ENCODE measurements around a stretch of chr1.

GRCh38 chr1:202349610-202350050 lies 1.1 kb downstream of the PPP1R12B start:
- PRO-cap, result no peak
- RAMPAGE, long total RNA, result no peak

GRCh38 chr1:202858293-202858836 lies 30.6 kb downstream of the RABIF start:
- PRO-cap, result no peak
- RAMPAGE, long total RNA, result no peak

- PRO-cap, result no peak
- RAMPAGE, long total RNA, result no peak
Measured at GRCh38 chr1:202865304-202865692, 23.7 kb downstream of the RABIF start.

GRCh38 chr1:202888267-202888966 lies 532 bp downstream of the RABIF start:
- PRO-cap, result bidirectional peak, plus-strand start at chr1:202888905, minus-strand start at chr1:202888768
- RAMPAGE, long total RNA, result no peak

- PRO-cap, result no peak
- RAMPAGE, long total RNA, result no peak
Measured at GRCh38 chr1:202890454-202890861, 1.5 kb upstream of the RABIF start.

GRCh38 chr1:203029085-203029752 lies 2.9 kb downstream of the PPFIA4 start:
- PRO-cap, result no peak
- RAMPAGE, long total RNA, result no peak

DNA sequence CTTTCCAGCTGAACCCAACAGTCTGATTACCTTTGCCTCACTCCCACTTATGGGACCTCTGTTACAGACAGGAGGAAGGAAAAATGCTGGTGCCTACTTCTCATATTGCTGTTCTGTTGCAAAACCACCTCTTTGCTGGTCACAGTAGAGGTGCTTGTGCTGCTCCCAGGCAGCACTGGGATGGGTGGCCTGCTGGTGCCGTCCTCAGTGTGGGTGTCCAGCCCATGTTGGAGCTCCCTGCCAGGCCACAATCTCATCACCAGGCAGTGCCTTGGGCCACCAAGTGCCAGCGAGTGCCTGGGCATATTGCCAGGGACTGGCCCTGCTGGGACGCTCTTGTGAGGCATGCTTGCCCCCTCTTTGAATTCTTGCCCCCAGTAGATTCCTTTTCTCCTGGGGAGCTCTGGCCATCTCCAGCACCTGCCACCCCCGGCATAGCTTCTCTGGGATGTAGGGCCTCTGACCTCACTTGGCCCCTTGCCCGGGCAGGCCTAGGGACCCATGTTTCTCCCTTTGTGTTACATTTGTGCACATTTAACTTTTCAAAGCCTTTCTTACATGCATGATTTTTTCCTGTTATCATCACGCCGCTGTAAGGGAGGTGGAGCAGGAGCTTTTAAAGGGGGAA lies 2.3 kb downstream of the ADORA1 start:
- PRO-cap, result no peak
- RAMPAGE, long total RNA, result no peak

GRCh38 chr1:203273909-203274364 lies 31.4 kb upstream of the BTG2 start:
- PRO-cap, result bidirectional peak, plus-strand start at chr1:203274150, minus-strand start at chr1:203274047
- RAMPAGE, long total RNA, result no peak

DNA sequence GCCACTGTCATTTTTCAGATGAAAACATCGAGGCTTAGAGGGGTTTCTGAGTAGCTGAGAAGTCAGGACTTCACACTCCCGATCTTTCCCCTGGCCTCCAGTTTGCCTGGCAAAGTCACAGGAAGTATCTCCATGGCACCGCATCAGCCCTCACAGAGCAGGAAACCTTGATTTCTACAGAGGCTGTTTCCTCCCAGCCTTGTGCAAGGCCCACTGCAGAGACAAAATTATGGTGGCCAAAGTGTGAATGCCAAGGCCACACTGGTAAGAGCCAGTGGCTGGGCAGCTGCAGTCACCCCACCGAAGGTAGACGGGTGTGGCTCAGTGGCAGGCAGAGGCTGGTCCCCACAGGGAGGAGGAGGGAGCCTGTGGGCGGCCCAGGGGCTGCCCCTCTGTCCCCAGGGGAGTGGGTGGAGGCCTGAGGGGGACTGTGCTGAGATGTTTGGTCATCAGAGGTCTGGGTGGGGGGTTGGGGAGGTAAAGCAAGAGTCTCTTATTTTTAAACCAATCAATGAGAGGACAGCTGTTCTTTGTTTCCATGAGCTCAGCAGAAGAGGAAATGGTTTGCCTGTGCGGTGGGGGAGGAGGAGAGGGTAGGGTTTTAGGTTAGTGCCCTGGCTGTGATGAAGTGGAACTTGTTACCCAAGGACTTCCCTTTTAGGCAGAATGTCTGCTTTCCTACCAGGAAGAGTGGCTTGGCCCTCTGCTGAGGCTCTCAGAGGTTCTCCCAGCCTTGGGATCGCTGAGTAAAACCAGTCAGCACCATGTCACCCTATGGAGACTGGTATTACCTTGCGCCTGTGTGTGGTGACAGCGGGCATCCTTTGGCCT lies 18.1 kb upstream of the BTG2 start:
- PRO-cap, result unidirectional peak, minus-strand start at position 231 of the sequence; bidirectional peak, plus-strand start at position 604 of the sequence, minus-strand start at position 318 of the sequence
- RAMPAGE, long total RNA, result start-site peak on the minus strand centred at position 294 of the sequence, 65 bp wide, 200 and 32 reads in 2 replicates

GRCh38 chr1:203289120-203290167 lies 15.9 kb upstream of the BTG2 start:
- PRO-cap, result bidirectional peak, plus-strand start at chr1:203289729, minus-strand start at chr1:203289583; bidirectional peak, plus-strand start at chr1:203289847, minus-strand start at chr1:203289878
- RAMPAGE, long total RNA, result start-site peak on the plus strand at chr1:203289744-203289794, 65 and 13 reads in 2 replicates

GRCh38 chr1:203291047-203292025 lies 14.0 kb upstream of the BTG2 start:
- PRO-cap, result no peak
- RAMPAGE, long total RNA, result no peak

DNA sequence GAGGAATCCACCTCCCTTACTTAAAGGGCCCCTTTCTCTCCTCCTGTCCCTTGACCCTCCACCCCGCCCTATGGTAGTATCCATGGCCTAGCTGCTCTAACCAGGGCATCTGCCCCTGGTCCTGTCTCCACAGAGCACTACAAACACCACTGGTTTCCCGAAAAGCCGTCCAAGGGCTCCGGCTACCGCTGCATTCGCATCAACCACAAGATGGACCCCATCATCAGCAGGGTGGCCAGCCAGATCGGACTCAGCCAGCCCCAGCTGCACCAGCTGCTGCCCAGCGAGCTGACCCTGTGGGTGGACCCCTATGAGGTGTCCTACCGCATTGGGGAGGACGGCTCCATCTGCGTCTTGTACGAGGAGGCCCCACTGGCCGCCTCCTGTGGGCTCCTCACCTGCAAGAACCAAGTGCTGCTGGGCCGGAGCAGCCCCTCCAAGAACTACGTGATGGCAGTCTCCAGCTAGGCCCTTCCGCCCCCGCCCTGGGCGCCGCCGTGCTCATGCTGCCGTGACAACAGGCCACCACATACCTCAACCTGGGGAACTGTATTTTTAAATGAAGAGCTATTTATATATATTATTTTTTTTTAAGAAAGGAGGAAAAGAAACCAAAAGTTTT lies 1.8 kb downstream of the BTG2 start:
- PRO-cap, result bidirectional peak, plus-strand start at position 443 of the sequence, minus-strand start at position 416 of the sequence
- RAMPAGE, long total RNA, result no peak

DNA sequence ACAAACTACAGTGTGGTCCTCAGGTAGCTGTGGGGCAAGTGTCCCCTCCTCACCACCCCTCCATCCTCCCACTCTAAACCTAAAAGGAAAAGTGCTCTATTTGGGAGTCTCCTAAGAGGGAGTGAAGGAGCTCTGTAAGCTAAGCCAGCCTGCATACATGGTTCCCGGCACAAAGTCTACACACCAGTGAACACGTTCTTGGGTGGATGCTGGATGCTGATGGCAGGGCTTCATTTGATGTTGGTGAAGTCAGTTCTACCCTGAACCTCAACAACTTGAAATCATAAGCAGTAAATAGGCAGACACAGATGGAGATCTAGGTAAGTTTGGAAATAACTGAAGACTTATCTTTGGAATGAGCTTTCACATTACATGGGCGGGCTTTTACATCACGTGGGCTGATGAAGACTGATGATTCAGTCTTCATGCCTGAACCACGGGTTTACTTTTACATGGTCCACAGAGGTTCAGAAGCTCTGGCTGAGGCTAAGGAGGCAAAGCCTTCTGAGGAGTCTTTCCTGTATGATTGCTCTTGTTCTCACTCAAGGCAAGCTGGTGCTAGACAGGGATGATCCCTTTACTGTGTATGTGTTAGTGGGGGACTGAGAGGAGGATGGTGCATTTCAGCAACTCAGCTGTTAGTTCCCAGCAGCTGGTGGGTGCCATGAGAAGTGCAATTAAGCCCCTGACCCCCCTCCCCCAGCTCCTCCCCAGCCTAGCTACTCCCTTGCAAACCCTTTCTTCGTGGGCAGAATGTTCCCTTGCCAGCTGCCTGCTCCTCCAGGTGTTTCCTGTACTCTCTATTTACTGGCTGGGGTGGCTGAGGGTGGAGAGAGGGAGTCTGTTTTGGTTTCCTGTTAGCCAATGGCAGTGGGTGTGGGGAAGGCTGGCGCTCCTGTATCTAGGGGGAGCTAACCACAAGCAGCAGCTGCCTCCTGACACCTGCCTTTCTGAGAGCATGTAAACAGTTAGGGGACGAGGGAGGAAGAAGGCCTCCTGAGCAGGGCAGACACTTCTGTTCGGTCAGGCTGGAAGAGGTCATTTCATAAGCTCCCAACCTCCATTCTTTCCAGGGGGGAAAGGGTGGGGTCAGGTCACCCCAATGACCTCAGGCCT lies 15.3 kb downstream of the BTG2 start:
- PRO-cap, result unidirectional peak, plus-strand start at position 470 of the sequence; bidirectional peak, plus-strand start at position 963 of the sequence, minus-strand start at position 615 of the sequence
- RAMPAGE, long total RNA, result no peak

- PRO-cap, result no peak
- RAMPAGE, long total RNA, result no peak
Measured at GRCh38 chr1:203324567-203324941, 19.2 kb downstream of the BTG2 start.

DNA sequence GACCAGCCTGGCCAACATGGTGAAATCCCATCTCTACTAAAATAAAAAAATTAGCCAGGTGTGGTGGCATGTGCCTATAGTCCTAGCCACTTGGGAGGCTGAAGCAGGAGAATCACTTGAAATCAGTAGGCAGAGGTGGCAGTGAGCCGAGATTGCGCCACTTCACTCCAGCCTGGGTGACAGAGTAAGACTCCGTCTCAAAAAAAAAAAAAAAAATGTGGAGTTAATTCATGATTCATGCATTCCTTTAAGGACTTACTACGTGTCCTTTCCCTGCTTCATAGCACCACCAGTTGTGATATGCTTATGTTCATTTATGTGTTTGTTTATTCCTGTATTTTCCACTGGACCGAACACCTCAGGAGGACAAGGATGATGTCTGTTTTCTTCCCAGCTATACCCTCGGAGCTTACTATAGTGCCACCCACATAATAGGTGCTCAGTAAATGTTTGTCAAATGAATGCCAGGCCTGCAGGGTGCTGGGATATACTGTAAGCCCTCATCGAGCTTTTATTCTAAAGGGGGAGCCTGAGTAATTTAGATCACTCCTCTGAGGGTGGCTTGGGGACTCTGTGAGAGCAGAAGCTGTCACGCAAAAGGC lies 12.6 kb upstream of the PRELP start:
- PRO-cap, result no peak
- RAMPAGE, long total RNA, result no peak

DNA sequence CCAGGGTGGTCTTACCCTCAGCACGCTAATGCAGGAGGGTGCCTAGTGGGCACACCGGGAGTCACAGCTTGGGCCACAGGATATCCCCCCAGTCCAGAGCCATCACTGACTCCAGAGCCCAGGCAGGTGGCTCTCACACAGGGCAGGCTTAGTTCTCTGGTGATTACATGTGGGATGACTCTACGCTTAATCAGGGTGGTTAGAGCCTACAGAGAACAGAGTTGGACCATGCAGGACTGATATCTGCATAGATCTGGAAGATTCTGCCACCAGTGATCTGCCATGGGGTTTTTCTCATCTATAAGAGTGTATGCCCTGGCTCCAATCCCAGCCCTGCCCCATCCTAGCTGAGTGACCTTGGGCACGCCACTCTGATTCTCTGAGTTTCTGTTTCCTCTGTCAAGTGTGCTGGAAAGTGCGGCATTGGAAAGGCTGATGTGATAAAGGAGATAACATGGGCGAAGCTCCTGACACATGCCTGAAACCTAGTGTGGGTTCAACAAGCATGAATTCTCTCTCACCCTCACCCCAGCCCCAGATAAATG lies 27.3 kb downstream of the OPTC start:
- PRO-cap, result no peak
- RAMPAGE, long total RNA, result no peak

DNA sequence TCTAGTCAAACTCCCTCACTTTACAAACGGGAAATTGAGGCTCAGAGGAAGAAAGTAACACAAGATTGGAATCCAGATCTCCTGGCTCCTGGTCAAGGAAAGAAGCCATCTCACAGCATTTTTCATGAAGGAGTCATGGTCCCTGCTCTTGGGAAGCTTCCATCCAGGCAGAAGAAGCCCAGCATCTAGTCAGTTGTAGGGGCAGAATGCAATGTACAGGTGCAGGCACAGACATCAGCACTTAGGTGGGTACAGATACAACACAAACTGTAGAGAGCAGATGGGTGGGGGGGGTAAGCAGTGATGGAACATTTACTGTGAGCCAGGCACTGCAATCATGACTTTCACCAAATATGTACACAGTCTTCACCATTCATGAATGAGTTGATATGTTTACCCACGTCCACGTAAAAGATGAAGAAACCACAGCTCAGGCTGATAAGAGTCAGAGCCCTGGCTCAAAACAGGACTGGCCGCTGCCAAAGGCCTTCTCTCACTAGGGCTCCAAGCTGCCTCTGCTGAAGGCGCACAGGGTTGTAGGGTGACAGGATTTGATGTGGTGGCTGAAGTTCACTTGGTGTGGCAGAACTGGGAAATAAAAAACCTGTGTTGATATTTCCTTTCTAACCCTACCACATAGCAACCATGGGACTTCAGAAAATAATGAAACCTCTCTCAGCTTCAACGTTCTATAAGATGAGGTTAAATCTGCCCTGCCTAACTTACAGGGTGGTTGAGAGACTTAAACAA lies 44.1 kb downstream of the OPTC start:
- PRO-cap, result no peak
- RAMPAGE, long total RNA, result no peak

DNA sequence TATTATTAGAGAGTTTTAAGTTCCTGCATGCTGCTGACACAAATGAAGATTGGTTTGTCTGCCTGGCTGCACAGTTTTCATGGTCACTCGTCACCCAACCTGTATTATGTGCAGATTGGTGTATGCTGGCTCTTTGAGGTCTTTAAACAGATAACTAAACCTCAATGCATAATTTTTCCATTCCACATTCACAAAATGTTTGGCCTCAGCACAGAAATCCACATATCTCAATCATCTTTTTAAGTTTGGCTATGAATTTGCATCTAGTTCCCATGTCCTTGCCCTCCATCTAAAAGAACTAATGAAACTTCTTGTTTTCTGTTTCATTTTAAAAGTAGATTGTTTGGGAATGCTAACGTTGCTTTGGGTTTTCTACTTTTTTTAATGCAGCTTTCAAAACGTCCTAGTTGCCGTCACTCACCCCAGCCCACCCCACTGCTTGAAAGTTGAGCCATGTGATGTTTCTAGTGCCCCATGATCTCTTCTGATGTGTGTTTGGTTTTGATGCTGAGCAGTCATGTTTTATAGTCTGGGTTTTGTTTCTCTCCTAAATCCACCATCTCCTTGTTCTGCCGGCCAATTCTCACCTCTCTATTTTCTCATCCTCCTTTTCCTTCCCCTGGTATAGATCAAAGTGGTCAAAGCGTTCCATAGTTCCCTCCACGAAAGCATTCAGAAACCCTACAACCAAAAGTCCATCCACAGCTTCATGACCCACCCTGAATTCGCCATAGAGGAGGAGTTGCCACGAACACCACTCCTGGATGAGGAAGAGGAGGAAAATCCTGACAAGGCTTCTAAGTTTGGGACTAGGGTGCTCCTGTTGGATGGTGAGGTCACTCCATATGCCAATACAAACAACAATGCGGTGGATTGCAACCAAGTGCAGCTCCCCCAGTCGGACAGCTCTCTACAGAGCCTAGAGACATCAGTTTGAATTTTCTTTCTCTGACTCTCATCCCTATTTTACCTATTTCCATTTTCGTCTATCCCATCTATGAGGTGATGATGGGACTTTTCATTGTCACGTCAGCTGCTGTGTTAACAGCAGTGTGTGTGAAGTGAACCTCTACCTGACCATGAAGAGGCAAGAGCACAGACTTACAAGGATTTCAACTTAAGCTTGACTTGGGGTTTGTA lies 25.7 kb upstream of the LAX1 start:
- PRO-cap, result no peak
- RAMPAGE, long total RNA, result no peak

- PRO-cap, result no peak
- RAMPAGE, long total RNA, result no peak
Measured at GRCh38 chr1:203823871-203824201, 28.4 kb downstream of the ZBED6 start.

DNA sequence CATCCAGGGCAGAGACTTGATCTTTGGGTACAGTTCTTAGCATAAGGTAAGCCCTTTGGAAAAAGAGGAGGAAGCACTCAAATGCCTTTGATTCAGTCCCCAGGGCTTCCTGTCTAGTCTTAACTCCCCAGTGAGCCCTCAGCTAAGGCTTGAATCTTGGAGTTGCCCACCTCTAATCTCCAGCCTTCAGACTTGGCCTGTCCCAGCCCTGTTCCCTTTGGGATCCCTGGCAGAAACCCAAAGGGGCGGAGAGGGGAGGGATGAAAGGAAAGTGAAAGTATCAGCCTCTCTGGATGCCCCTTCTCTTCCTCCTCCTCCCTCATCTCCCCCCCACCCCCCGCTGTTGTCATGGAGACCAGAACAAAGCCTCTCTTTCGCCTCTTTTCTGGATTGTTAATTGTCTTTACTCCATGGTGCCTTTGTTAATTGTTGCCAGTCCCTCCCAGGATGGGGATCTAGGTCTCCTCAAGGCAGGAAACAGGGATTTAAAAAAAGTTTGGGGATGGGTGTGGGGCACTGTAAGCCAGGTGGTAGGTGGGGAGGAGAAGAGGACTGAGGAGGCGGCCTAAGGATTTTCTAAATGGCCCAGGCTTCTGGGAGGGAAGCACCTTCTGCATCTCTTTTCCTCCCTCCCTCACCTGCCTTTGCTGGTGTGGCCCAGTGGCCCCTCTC lies 7.7 kb upstream of the SOX13 start:
- PRO-cap, result no peak
- RAMPAGE, long total RNA, result no peak